Cardiac fibroblast (primary cell): Measurements from ENCODE around the genes KCNJ1, ARHGAP32 and PRDM10.

DNA sequence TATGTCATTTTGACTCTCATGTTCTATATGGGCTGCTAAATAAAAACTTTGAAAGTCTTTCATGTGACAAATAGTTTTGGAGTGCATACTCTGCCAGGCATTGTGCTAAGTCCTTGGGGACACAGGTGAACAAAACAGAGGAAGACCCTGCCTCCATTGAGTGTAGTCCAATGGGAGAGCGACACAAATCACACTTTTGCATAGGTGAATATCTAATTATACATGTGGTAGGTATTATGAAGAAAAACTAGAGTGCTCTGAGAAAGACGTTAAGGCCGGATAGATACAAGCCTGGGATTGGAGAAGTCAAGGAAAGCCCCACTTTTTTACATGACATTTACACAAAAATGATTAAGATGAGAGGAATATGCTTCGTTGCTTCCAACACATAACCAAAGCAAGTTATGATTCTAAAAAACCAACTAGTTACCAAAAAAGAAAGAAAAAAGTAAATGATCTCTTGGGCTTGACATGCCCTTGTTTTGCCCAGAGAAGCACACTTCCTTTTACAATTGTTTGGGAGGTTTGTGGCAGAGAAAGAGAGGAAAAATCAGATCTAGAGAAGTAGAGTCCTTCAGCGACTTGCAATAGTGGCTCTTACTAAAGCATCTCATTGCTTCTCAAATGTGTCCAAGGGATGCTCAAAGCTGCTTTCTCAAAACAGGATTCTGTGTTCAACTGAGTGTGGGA is 38.6 kb downstream of the FLI1 start:
- RRBS = no CpG with 5 or more reads among the region's 5 CpGs

DNA sequence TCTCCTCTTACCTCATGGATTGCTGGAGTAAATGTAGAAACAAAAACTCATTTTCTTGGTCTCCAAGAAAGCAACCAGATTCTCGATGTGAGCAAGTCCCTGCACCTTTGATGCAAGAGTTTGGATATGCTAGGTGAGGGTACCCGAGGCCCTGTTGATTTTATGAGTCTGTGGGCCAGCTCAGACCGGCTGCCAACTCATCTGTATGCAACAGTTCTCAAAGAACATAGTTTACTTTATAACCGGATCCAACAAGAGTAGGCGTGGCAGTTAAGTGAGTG is at the start of gene KCNJ1:
TSS of gene KCNJ1 (minus strand) at position 135 of the 281 bp plus-strand sequence.
- RRBS = 70% methylated on average over 2 of the region's 5 CpGs

DNA sequence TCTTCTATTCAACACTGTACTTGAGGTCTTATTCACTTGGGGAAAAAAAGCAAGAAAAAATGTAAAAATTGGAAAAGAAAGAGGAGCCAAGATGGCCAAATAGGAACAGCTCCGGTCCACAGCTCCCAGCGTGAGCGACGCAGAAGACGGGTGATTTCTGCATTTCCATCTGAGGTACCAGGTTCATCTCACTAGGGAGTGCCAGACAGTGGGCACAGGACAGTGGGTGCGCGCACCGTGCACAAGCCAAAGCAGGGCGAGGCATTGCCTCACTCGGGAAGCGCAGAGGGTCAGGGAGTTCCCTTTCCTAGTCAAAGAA is 18.3 kb downstream of the ARHGAP32 start:
- RRBS = no CpG with 5 or more reads among the region's 11 CpGs

- RRBS = no CpG with 5 or more reads among the region's 1 CpG
These were observed at the start of gene ARHGAP32 for GRCh38 chr11:129192143-129192432. ARHGAP32 (minus strand) TSS chr11:129192325.

GRCh38 chr11:129315581-129316542 is 59.8 kb upstream of the BARX2 start:
- RRBS = no CpG with 5 or more reads among the region's 14 CpGs

DNA sequence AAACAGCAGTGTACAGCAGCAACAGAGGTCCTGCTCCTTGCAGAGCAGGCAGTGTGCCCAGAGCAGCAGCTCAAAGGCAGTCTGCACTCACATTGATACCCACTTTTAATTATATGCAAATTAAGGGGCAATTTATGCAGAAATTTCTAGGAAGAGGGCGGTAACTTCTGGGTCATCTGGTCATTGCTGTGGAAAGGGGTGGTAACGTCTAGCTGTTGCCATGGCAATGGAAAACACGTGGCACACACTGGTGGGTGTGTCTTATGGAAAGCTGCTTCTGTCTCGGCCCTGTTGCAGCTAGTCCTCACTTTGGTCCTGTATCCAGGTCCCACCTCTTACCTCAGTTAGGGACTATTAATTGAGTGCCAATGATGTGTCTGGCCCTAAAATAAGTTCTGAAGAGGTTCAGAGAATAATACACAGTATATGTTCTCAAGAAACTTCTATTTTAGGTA is 36.9 kb downstream of the BARX2 start:
- RRBS = no CpG with 5 or more reads among the region's 4 CpGs

DNA sequence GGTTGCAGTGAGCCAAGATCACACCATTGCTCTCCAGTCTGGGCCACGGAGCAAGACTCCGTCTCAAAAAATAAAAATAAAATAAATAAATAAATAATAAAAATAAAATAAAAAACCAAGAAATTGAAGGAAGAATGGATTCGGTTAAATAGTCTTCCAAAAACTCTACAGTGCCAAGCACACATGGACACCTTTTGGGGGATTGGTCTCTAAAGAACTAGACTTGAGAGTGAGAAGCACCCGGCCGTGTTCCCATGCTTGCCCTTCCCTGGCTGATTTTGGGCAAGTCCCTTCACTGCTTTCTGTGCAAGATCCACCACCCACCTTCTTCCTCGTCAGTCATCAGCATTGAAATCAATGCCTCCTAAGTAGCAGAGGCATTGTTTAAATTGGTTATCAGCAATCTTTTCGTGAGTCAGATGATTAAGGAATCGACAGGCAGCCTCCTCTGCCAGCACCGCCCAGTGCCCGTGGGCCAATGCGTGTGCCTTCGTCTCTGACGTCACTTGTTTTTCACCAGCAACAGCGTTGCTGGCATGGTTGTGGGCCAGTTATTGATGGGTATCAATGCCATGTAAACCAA is 69.4 kb downstream of the BARX2 start:
- RRBS = no CpG with 5 or more reads among the region's 14 CpGs

- RRBS = no CpG with 5 or more reads among the region's 7 CpGs
These were observed 87.0 kb upstream of the TMEM45B start for GRCh38 chr11:129728560-129729100.

DNA sequence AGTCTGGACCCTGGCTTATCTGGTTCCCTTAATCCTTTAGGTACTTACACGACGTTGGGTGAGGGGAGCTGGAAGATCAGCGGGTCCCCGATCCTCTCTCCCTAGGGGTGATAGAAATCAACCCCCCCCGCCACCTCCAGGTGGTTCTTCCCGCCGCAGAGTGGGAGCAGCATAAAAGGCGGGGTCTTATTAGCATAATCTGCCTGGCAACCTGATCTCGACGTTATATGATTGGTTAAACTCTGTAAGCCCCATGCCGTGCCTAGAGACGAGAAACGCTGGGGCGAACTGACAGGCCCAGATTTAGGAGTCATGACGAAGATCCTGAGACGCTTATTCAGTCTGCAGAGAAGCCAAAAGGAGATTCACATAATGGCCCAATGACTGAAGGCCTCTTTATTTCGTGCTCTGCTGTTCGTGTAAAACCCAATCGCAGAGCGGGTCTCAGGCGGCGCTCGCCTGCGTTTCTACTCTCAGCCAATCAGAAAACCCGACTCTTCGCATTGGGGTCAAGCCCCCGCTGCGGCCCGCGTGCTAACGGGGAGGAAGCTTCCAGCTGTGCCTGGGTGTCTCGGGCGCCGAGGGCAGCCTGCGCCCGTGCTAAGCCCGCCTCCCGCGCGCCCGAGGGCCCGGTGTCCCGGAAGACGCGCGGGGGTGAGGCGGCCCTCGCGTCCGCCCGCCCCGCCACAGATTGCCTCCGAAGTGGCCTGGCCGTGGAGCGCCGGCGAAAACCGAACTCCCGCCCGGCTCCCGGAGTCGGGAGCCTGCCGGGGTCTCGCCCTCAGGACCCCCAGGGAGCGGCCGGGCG is at the start of gene PRDM10:
TSS of gene PRDM10 (minus strand) at position 162 of the 808 bp plus-strand sequence.
- RRBS = 3% methylated on average over 11 of the region's 67 CpGs

- RRBS = 79% methylated on average over 18 of the region's 39 CpGs
These were observed 30.3 kb upstream of the PRDM10 start for GRCh38 chr11:130032985-130033367.

GRCh38 chr11:130071351-130071733 is 1.6 kb downstream of the APLP2 start:
- RRBS = no CpG with 5 or more reads among the region's 9 CpGs

- RRBS = no CpG with 5 or more reads among the region's 13 CpGs
These were observed 20.1 kb upstream of the ST14 start for GRCh38 chr11:130139478-130139925.

DNA sequence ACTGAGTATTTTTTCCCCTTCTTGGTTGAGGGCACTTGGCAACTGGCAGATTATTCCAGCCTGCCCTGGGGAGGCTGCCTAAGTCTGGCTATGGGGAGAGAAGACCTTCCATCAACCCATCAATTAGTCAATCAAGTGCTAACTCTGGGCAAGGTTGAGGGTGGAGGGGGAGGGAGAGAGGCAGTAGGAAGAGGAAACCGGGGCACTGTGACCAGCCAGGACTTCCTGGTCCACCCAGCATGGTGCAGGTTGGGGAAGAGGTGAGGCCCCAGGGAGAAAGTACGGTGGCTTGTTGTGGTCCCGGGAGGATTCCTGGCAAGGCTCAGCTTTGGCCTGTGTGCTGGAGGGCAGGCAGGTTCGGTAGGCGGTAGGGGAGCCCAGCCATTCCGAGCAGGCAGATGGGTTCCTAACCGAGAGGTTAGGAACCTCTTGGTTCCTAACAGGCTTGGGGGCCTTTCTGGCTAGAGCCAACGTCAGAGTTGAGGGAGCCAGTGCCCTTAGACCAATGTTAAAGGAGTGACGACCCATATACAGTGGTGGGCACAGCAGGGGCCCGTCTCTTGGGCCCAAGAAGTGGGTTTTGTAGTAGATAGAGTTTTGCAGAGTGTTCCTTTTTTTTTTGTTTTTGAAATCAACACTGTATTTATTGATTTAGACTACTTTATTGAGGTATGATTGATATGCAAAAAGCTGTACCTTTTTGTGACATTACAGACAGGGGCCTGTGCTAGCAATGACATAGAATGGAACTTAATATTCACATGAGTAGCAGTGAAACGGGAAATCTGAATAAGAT is 10.9 kb downstream of the ST14 start:
- RRBS = 40% methylated on average over 1 of the region's 11 CpGs

DNA sequence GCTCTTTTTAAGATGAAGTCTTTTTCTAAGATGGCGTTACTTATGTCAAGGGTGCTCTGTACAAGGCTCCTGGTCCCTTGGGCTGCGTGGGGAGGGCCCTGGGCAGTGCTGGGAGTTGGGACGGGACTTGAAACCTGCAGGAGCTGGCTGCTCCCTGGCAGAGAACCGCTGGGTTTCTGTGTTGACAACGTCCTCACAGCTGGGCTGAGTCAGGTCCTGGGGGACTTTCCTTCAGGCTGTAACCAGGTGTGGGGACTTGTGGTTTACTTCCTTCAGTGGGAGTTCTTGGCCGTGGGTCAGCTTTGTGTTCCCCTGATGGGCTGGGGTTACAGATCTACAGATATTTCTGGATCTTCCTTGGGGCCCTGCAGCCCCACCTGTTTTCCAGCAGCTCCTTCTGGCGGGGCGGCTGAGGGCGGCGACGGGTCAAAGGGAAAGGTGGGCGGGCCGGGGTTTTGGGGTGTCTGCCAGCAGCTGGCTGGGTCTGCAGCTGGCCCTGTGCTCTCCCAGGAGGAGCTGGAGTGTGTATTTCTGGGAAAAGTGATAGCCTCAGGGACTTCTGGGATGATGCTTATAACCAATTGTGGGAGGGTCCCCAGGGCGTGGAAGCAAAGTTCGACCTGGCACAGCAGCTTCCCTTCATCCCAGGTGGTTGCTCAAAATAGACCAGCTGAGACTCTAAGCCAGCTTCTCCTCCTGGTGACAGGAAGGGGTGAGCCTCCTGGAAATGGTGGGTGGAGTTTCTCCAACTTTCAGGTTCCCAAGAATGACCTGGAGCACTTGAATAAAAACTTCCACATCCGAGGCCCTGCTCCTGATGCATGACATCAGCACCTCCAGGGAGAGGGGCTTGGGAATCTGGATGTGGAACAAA is 19.0 kb downstream of the ST14 start:
- RRBS = no CpG with 5 or more reads among the region's 16 CpGs

- RRBS = no CpG with 5 or more reads among the region's 14 CpGs
These were observed 50.5 kb downstream of the ST14 start for GRCh38 chr11:130210064-130210559.

- RRBS = no CpG with 5 or more reads among the region's 4 CpGs
These were observed 4.0 kb upstream of the ZBTB44 start for GRCh38 chr11:130318739-130319057.

- RRBS = no CpG with 5 or more reads among the region's 7 CpGs
These were observed 20.4 kb downstream of the ADAMTS8 start for GRCh38 chr11:130408054-130408390.

- RRBS = no CpG with 5 or more reads among the region's 15 CpGs
These were observed 50.8 kb downstream of the SNX19 start for GRCh38 chr11:130865304-130866094.

DNA sequence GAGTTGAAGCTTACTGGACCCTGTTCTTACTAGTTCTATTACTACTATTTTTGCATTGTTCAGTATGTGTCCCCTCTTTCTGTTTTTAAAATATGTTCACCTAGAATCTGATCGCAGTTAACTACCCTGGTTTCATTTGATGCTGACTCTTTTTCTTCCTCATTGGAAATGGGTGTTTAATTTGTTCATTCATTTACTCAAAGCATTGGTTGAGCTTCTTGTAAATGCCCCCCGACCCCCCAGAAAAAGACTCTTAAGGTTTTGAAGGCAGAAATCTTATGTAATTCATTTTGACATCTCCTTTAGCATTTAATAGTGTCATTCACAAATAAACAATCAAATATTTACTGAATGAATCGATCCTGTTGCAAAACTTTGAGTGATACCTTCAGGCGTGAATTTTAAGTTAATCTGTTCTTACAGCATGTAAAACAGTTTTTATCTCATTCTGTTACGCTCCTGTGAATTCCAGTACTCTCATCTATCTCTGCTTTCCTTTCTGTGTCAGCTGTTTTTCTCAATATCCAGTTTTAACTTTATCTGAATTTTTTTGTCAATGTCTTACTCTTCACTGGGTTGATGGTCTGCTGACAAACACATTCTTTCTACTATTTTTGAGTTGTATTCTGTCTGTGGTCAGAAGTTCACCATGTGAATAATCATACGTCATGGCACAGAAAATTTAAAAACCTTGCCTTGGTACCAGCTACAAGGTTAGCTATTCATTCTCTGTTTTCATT is 27.0 kb downstream of the SNX19 start:
- RRBS = no CpG with 5 or more reads among the region's 6 CpGs

DNA sequence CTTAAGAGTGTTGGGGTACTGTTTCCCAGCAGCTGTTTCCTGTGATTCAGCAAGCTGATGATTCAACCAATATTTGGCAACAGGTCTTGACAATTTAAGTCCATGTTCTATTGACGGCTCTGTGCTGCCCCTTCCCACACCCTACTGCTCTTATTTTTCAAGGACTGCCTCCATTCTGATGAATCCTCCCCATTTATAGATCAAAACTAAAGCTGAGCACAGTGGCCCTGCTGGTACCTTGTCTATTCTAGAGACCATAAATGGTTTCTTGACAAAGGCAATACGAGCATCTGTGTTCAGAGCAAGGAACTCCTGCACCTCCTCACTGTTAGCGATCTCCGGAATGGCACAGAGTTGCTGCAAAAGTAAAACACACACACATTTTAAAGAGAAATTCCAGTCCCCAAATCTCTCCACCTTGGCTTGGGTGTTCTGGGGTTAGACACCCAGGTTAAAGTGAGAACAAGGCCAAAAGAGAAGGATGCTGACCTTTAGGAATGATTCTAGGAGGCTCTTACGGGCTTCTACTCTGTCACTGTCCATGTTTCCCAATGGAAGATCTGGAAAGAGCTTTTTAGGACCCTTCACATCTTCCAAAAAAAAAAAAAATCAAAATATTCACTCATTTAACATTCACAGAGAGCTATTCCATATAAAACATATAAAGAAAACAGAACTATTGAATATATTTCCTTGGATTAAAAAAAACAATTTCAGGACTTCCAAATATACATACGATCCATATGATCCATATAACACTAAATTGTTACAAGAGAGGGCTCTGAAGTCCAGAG is 6.3 kb downstream of the SNX19 start:
- RRBS = no CpG with 5 or more reads among the region's 6 CpGs